IMR-90 (cell line): ENCODE data around the genes TANGO6 and UTP4.

DNA sequence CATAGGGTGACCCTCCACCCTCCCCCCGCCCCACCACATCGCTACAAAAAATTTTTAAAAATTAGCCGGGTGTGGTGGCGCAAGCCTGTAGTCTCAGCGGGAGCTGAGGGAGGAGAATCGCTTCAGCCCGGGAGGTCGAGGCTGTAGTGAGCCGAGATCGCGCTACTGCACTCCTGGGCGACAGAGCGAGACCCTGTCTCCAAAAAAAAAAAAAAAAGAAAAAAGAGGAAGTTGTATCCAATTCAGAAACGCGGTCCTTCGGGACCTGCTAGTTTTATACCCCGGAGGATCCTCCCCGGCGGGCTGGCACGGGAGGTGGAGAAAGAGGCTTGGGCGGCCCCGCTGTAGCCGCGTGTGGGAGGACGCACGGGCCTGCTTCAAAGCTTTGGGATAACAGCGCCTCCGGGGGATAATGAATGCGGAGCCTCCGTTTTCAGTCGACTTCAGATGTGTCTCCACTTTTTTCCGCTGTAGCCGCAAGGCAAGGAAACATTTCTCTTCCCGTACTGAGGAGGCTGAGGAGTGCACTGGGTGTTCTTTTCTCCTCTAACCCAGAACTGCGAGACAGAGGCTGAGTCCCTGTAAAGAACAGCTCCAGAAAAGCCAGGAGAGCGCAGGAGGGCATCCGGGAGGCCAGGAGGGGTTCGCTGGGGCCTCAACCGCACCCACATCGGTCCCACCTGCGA, 432 bp upstream of the CDH3 start:
- RRBS, result 11% methylated on average over 5 of the region's 41 CpGs
CAGE:
- cytosol, long polyA plus RNA, result no peak
- long polyA plus RNA, result no peak
- nucleus, long polyA plus RNA, result no peak

DNA sequence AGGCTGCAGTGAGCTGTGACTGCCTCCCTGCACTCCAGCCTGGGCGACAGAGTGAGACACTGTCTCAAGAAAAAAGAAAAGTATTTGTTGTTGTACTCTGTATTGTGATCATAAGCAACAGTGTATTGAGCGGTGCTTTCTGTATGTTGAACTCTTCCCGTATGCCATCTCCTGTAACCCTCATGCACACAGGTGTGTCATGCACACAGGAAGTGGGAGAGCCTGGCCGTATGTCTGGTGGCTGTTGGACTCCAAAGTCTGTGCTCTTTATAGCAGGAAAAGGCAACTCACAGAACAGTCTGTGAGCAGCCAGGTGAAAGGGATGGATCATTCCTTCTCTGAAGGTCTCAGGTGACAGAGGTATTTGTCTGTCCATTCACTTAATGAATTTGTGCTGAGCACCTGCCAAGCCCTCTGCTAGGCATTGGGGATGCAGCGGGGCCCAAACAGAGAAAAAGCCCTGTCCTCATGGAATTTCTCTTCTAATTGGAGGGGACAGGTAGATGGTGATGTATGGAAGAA, 17.3 kb downstream of the CDH1 start:
- RRBS, result no CpG with 5 or more reads among the region's 5 CpGs
CAGE:
- cytosol, long polyA plus RNA, result no peak
- long polyA plus RNA, result no peak
- nucleus, long polyA plus RNA, result no peak

DNA sequence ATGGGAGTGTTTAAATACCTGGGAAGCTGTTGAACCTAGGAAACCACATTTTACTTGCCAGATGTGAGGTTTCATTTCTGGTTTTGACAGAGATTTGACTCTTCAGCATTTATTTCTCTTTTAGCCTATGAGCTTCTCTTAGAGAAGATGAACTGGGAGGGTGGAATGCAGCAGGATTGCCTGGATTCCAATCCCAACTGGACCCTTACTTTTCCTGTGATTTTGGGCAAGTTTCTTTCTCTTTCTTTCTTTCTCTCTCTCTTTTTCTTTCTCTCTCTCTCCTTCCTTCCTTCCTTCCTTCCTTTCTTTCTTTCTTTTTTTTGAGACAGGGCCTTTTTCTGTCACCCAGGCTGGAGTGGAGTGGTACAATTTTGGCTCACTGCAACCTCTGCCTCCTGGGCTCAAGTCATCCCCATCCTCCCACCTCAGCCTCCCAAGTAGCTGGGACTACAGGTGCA, 20.4 kb downstream of the CDH1 start:
CAGE:
- cytosol, long polyA plus RNA, result no peak
- long polyA plus RNA, result no peak
- nucleus, long polyA plus RNA, result no peak

DNA sequence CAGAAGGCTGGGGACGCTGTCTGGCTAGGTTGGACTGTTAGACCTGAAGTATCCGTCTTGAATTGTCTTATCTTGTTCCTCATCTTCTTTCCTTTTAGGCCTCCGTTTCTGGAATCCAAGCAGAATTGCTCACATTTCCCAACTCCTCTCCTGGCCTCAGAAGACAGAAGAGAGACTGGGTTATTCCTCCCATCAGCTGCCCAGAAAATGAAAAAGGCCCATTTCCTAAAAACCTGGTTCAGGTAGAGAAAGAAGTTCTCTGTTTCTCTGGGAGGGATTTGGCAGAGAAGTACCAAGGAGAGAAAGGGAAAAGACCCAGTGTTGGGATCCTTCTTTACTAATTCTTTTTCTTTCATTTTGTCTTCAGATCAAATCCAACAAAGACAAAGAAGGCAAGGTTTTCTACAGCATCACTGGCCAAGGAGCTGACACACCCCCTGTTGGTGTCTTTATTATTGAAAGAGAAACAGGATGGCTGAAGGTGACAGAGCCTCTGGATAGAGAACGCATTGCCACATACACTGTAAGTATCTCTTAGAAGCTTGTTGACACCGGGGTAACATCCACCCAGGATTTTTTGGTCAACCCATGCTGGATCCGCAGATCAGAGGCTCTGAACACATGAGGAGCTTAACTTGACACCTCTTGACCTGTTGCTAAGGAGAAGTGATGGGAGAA, 34.9 kb upstream of the TANGO6 start:
- RRBS, result no CpG with 5 or more reads among the region's 6 CpGs
CAGE:
- cytosol, long polyA plus RNA, result no peak
- long polyA plus RNA, result no peak
- nucleus, long polyA plus RNA, result no peak

- RRBS, result no CpG with 5 or more reads among the region's 50 CpGs
CAGE:
- cytosol, long polyA plus RNA, result no peak
- long polyA plus RNA, result no peak
- nucleus, long polyA plus RNA, result start-site peak on the plus strand at chr16:68843520-68843602, 10 and 51 reads in 2 replicates
Observed at GRCh38 chr16:68843189-68843922, at the start of gene TANGO6. TSS of gene TANGO6 (plus strand) at chr16:68843531.

DNA sequence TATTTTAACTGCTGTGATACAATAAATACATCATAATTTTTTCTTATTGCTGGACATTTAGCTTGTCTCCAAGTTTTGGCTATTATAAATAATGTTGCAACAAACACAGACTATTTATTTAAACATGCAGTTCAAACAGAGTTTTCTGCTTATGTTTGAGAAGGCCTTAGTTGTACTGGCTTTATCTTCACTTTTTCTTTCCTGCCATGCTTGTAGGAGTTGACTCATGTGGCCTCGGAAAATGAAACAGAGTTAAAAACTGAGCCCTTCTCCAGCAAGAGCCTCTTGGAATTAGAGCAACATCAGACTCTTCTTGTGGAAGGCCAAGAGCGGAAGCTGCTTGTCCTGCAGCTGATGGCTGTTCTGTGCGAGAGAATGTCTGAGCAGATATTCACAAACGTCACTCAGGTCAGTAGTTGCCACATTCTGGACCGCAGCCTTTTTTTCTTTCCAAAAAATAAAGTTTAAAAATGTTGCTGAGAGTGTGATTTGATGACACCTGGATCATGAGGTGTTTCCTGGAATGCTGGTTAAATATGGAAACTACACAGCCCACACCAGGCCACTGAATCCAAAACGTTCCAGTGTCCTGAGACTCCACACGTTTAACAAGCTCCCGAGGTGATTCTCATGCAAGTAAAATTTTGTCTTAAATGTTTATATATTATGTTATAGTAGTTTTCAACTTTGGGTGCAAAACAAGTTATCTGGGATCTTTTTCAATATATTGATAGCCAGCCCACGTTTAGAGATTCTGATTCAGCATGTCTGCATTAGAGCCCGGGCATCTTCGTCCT, 65.9 kb downstream of the TANGO6 start:
- RRBS, result no CpG with 5 or more reads among the region's 11 CpGs
CAGE:
- cytosol, long polyA plus RNA, result no peak
- long polyA plus RNA, result no peak
- nucleus, long polyA plus RNA, result no peak

DNA sequence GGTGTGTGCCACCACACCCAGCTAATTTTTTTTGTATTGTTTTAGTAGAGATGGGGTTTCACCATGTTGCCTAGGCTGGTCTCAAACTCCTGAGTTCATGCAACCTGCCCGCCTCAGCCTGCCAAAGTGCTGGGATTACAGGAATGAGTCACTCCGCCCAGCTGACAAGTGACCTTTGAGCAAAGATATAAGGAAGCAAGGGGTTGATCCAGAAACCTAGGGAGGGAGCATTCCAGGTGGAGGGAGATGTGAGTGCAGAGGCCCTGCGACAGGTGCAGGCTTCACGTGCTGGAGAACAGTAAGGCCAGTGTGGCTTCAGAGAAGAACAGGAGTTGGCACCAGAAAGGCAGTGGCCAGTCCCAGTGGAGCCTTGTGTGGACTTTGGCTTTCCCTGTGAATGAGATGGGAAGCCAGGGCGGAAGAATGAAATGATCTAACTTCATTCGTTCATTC, 73.6 kb upstream of the HAS3 start:
- RRBS, result no CpG with 5 or more reads among the region's 6 CpGs
CAGE:
- cytosol, long polyA plus RNA, result no peak
- long polyA plus RNA, result no peak
- nucleus, long polyA plus RNA, result no peak

DNA sequence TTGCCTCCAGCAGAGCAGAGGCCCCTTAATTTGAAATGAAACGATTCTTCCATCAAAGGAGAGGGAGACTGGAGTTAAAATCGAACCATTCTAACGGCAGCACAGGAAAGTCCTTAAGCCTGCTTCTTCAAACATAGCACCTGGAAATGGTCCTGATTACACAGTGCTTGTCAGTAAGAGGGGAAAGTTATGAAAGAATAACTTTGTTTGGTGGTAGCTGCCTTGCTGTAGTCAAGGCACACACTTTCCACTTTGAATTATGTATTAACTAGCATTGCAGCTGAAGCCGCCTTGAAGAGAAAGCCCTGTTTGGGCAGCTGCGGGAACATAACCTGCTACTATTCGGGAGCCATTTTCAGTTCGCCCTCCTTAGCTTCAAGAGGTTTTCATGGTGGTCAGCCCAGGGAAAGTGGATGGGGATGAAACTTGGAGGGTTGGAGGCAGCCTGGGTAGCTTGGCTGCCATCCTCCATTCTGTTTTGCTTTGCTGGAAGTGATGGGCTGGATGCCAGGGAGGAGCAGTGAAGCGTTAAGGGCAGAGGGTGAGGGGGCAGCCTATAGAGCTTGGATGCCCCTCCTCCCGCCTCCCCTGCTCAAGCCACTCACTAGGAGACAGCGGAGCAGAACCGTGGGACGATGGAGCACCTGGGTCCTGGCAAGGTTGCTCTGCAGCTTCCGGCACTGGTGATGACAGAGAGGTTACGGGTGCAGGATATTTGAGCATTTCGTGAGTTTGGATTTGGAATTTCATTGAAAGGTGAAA, 5.3 kb upstream of the HAS3 start:
- RRBS, result no CpG with 5 or more reads among the region's 15 CpGs
CAGE:
- cytosol, long polyA plus RNA, result no peak
- long polyA plus RNA, result no peak
- nucleus, long polyA plus RNA, result no peak

- RRBS, result 2% methylated on average over 24 of the region's 79 CpGs
CAGE:
- cytosol, long polyA plus RNA, result start-site peak on the minus strand at chr16:69132523-69132563, 33 and 21 reads in 2 replicates; start-site peak on the plus strand at chr16:69132630-69132681, 285 and 475 reads in 2 replicates
- long polyA plus RNA, result start-site peak on the minus strand at chr16:69132540-69132570, 18 and 18 reads in 2 replicates; start-site peak on the plus strand at chr16:69132630-69132676, 346 and 375 reads in 2 replicates
- nucleus, long polyA plus RNA, result no peak
Observed at GRCh38 chr16:69132412-69133199, at the start of gene UTP4. TSS of gene UTP4 (plus strand) at chr16:69132649.

- RRBS, result no CpG with 5 or more reads among the region's 6 CpGs
CAGE:
- cytosol, long polyA plus RNA, result no peak
- long polyA plus RNA, result no peak
- nucleus, long polyA plus RNA, result no peak
Observed at GRCh38 chr16:69173325-69173996, 13.5 kb upstream of the SNTB2 start.

DNA sequence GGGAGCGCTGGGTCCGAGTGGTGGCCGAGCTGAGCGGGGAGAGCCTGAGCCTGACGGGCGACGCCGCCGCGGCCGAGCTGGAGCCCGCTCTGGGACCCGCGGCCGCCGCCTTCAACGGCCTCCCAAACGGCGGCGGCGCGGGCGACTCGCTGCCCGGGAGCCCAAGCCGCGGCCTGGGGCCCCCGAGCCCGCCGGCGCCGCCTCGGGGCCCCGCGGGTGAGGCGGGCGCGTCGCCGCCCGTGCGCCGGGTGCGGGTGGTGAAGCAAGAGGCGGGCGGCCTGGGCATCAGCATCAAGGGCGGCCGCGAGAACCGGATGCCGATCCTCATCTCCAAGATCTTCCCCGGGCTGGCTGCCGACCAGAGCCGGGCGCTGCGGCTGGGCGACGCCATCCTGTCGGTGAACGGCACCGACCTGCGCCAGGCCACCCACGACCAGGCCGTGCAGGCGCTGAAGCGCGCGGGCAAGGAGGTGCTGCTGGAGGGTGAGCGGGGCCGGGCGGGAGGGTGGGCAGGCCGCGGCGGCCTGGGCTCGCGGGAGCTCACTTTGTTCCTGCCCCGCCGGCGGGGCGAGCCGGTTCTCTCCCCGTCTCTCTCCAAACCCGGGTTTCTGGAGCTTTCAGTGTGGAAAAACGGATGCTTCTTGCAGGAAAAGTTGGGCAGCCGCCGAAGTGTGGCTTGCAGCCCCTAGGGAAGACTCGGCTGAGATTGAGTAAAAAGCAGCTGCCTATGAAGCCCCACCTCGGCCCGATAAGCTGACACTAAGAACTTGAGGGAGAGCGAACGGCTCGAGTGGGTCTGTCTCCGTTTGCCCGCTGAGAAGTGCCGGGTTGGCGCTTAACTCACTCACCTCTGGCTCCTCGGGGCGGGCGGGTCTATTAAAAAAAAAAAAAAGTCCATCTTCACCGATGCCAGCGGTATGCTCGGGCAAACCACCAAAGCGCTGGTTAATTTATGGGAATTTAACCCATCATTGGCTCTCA, 590 bp downstream of the SNTB2 start:
- RRBS, result under 1% methylated on average over 30 of the region's 103 CpGs
CAGE:
- cytosol, long polyA plus RNA, result no peak
- long polyA plus RNA, result no peak
- nucleus, long polyA plus RNA, result no peak

DNA sequence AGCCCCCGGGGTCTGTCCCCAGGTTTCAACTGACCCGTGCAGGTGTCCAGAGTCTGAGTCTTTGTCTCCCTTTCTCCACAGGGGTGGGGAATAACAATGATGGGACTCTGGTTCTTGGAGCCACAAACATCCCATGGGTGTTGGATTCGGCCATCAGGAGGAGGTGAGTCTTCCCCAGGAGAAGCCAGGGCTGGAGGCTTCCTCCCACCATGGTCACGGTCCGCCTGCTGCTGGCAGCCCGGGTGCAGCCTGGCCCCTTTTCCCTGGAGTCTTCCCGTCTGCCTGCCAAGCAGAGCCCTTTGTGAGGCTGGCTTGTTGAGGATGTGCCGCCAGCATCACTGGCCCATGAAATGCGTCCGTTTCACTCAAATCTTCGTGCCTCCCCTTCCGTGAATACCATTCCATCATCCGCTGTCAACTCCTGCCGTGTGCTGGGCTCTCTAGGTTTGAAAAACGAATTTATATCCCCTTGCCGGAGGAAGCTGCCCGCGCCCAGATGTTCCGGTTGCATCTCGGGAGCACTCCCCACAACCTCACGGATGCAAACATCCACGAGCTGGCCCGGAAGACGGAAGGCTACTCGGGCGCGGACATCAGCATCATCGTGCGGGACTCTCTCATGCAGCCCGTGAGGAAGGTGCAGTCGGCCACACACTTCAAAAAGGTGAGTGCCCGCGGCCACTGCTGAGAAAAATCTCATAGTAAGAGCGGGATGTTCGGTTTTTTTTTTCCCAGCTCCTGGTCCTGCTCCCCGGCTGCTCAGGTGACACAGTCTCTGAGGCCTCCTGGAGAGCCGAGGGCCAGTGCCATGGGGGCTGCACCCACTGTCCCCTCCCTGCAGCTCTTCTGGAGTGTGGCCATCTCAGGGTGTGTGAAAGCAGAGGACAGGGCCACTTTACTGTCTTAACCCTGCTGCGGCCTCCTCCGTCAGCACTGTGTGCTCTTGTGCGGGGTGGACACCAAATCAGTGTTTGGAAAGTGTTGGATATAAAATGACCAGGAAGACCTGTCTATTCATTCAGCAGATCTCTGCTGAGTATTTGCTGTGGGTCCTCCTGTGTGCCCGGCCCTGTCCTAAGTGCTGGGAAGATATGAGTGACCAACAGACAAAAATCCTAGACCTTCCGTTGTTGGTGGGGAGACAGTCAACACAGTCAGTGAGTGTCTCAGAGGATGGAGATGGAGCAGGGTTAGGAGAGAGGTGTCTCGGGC, 9.4 kb downstream of the PDF start:
- RRBS, result 87% methylated on average over 5 of the region's 43 CpGs
CAGE:
- cytosol, long polyA plus RNA, result no peak
- long polyA plus RNA, result no peak
- nucleus, long polyA plus RNA, result no peak

DNA sequence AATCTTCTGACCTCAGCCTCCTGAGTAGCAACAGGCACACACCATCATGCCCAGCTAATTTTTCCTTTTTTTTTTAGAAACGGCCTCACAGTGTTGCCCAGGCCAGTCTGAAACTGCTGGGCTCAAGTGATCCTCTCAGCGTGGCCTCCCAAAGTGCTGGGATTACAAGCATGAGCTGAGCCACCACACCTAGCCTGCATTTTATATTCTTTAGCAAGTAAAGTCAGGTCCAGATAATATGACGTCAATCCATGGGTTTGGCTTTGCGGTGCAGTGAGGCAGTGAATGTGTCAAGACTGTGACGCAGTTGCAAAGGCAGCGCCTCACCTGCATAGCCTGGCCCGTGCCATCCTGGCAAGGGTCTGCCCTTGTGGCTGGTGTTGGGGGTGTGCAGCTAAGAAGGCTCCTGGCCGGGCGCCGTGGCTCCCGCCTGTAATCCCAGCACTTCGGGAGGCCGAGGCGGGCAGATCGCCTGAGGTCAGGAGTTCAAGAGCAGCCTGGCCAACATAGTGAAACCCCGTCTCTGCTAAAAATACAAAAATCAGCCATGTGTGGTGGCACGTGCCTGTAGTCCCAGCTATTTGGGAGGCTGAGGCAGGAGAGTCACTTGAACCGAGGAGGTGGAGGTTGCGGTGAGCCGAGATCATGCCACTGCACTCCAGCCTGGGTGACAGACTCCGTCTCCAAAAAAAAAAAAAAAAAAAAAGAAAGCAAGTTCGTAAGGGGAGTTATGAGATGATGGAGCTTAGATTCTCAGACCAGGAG, 6.9 kb downstream of the PDF start:
- RRBS, result no CpG with 5 or more reads among the region's 22 CpGs
CAGE:
- cytosol, long polyA plus RNA, result no peak
- long polyA plus RNA, result no peak
- nucleus, long polyA plus RNA, result no peak

GRCh38 chr16:69407655-69408135, 16.7 kb upstream of the CYB5B start:
- RRBS, result no CpG with 5 or more reads among the region's 4 CpGs
CAGE:
- cytosol, long polyA plus RNA, result no peak
- long polyA plus RNA, result no peak
- nucleus, long polyA plus RNA, result no peak

- RRBS, result no CpG with 5 or more reads among the region's 4 CpGs
CAGE:
- cytosol, long polyA plus RNA, result no peak
- long polyA plus RNA, result no peak
- nucleus, long polyA plus RNA, result no peak
Observed at GRCh38 chr16:69425123-69425540, 713 bp downstream of the CYB5B start.

DNA sequence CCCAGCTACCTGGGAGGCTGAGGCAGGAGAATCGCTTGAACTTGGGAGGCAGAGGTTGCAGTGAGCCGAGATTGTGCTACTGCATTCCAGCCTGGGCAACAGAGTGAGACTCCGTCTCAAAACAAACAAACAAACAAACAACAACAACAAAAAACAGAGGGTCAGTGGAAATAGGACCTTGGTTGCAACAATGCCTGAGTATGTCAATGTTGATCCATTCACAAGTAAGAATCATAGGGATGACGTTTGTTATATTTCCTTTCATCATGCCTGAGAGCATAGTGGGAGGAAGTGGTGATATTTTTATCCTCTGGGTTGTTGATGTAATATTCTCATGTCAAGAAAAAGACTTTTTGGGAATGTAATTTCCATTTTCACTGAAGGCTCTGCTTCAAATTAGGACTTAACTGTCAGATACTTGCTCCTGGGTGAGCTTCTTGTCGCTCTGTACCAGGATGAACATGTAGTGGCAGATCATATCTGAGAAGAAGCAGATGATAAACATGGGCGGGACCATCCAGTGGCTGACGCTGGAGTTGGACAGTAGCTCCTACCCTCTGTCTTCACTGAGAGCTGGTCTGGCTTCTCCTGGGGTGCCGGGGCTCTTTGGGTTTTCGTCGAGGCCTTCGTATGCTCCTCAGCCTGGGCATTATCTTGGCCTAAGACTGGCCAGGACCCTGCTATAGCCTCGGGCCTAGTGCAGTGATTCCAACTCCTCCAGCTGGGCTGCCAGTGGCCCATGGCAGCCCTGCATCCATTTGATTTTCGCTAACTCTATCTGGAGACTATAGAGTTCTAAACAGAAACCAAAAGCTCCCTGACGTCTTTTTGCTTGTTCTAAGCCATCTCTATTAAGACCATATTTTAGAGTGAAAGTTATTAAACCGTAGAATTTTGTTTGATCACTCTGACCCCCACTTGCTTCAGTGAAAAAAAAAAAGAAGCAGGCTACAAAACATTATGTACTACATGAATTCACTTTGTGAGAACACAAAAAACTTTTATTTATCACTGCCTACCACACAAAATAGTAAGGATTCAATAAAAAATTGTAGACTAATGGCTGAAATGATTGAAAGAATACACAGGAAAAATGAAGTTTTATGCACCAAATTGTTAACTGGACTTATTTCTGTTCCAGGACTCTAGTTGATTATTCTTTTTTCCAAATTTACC, 19.7 kb downstream of the CYB5B start:
- RRBS, result no CpG with 5 or more reads among the region's 15 CpGs
CAGE:
- cytosol, long polyA plus RNA, result no peak
- long polyA plus RNA, result no peak
- nucleus, long polyA plus RNA, result no peak

DNA sequence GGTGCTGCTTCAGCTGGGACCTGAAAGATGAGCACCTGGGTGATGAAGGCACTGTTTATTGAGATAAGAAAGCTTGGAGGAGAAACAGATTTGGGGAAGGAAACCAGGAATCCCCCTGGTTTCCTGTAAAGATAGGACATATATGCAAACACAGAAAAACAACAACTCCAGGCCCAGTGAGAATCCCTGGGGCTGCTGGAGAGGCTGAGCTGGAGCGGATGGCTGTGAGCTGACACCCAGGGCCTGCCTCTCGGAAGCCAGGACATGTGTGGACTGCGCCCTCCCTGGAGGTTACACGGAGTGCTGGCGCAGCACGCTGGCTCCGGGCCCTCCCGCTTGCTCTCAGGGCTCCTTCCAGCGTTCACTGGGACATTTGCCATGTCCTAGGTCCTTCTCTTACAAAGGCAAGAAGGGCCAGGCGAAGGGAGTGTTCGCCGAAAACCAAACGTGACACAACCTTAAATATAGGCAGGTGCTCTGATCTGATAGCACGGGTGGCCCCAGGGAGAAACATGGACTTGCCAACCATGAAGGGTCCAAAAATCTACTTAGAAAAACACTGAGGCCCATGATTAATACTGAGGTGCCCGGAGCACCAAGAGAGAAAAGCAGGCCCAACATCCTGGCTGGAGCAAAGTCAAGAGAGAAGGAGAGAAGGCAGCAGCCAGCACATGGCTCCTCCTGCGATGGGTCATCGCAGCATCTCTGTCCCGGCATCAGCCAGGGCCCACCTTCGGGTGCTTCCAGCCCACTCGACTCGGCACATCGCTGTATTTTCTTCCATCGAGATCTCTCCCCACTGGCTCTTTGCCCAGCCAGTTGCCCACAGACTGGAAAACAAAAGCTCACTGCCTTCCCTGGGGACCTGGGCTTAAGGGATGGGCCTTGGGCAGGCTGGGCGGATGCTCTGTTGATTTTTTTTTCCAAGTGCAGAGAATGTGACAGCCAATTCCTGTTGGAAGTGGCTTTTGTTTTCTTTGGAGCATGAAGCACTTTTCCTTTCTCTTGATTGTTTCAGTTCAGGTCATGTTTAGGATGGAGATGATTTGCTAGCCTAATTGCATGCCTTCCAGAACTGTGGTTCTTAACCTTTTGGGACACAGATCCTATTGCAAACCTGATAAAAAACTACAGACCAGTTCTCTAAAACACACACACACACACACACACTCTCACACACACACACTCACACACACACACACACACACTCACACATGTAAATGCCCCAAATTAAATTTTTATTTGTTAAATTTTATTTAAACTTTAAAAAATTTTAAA, 57.9 kb downstream of the CYB5B start:
- RRBS, result no CpG with 5 or more reads among the region's 24 CpGs
CAGE:
- cytosol, long polyA plus RNA, result no peak
- long polyA plus RNA, result no peak
- nucleus, long polyA plus RNA, result no peak

- RRBS, result no CpG with 5 or more reads among the region's 4 CpGs
CAGE:
- cytosol, long polyA plus RNA, result no peak
- long polyA plus RNA, result no peak
- nucleus, long polyA plus RNA, result no peak
Observed at GRCh38 chr16:69514276-69514690, 51.5 kb upstream of the NFAT5 start.

GRCh38 chr16:69566790-69567555, 1.2 kb downstream of the NFAT5 start:
- RRBS, result 1% methylated on average over 8 of the region's 20 CpGs
CAGE:
- cytosol, long polyA plus RNA, result no peak
- long polyA plus RNA, result no peak
- nucleus, long polyA plus RNA, result no peak

GRCh38 chr16:69595754-69596245, 30.0 kb downstream of the NFAT5 start:
- RRBS, result no CpG with 5 or more reads among the region's 1 CpG
CAGE:
- cytosol, long polyA plus RNA, result no peak
- long polyA plus RNA, result no peak
- nucleus, long polyA plus RNA, result no peak